Esophagus squamous epithelium (tissue), 4 donors: ENCODE measurements around a stretch of chr21.

GRCh38 chr21:41360318-41361253 is 1.2 kb upstream of the MX2 start:
- PRO-cap = bidirectional peak, plus-strand start at chr21:41360763, minus-strand start at chr21:41360672
- RAMPAGE, long total RNA, 4 experiments = no peak in any of the 4 experiments

GRCh38 chr21:41419828-41420996 is 5.8 kb upstream of the MX1 start:
- PRO-cap = bidirectional peak, plus-strand start at chr21:41420638, minus-strand start at chr21:41420413
- RAMPAGE, long total RNA, 4 experiments = start-site peak on the plus strand in 1 of 4 experiments, at chr21:41420282-41420326 at its widest, 13 reads per replicate

DNA sequence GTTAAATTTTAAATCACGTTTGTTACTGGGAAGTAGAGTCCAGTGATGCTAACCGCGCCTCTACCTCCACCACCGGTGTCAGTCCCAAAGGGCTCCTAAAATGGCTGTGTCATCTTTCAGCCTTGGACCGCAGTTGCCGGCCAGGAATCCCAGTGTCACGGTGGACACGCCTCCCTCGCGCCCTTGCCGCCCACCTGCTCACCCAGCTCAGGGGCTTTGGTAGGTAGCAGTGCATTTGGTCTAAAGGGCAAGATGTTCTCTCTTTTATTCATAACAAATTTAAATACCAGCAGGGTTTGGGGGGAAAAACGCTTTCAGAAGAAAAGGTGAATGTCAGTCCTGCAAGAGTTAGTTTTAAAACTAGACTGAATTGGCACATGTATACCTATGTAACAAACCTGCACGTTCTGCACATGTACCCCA is 1.1 kb downstream of the MX1 start:
- PRO-cap = no peak
- RAMPAGE, long total RNA, 4 experiments = no peak in any of the 4 experiments

DNA sequence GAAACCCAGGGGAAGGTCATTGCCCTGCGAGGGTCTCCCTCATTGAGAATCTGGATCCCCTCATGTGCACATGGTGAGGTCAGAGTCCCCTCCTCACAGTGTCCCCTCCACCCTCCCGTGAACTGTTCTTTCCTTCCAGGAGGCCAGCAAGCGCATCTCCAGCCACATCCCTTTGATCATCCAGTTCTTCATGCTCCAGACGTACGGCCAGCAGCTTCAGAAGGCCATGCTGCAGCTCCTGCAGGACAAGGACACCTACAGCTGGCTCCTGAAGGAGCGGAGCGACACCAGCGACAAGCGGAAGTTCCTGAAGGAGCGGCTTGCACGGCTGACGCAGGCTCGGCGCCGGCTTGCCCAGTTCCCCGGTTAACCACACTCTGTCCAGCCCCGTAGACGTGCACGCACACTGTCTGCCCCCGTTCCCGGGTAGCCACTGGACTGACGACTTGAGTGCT is 32.4 kb downstream of the MX1 start:
- PRO-cap = no peak
- RAMPAGE, long total RNA, 4 experiments = no peak in any of the 4 experiments

DNA sequence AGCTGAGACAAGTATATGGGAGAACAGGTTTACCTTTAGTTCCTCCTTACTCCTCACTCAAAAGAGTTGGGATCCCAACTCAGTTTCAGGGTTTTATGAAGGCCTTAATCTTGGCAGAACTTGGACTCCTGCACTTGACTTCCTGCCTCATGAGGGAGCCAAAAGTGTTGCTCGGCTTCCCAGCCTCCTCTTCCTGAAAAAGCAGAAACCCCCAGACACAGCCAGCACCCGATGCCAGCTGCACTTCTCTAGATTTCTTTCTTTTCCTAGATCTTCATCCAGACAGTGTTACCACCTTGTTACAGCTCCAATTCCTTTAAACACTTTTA is 70.8 kb upstream of the TMPRSS2 start:
- PRO-cap = no peak
- RAMPAGE, long total RNA, 4 experiments = no peak in any of the 4 experiments

- PRO-cap = unidirectional peak, minus-strand start at chr21:41648841
- RAMPAGE, long total RNA, 4 experiments = no peak in any of the 4 experiments
Observed at GRCh38 chr21:41648104-41649150, 118.4 kb downstream of the RIPK4 start.

DNA sequence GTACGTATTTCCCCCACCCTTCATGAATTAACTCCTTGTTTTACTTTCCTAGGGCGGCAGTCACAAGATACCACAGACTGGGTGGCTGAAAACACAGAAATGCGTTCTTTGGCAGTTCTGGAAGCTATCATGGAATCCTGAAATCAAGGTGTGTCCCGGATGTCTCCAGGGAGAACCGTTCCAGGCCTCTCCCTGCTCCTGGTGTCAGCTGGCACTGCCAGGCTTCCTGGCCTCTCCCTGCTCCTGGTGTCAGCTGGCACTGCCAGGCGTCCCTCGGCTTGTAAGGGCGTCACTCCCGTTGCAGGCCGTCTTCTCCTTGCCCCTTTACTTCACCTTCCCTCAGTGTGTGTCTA is 55.2 kb downstream of the RIPK4 start:
- PRO-cap = unidirectional peak, plus-strand start at position 259 of the sequence
- RAMPAGE, long total RNA, 4 experiments = no peak in any of the 4 experiments

DNA sequence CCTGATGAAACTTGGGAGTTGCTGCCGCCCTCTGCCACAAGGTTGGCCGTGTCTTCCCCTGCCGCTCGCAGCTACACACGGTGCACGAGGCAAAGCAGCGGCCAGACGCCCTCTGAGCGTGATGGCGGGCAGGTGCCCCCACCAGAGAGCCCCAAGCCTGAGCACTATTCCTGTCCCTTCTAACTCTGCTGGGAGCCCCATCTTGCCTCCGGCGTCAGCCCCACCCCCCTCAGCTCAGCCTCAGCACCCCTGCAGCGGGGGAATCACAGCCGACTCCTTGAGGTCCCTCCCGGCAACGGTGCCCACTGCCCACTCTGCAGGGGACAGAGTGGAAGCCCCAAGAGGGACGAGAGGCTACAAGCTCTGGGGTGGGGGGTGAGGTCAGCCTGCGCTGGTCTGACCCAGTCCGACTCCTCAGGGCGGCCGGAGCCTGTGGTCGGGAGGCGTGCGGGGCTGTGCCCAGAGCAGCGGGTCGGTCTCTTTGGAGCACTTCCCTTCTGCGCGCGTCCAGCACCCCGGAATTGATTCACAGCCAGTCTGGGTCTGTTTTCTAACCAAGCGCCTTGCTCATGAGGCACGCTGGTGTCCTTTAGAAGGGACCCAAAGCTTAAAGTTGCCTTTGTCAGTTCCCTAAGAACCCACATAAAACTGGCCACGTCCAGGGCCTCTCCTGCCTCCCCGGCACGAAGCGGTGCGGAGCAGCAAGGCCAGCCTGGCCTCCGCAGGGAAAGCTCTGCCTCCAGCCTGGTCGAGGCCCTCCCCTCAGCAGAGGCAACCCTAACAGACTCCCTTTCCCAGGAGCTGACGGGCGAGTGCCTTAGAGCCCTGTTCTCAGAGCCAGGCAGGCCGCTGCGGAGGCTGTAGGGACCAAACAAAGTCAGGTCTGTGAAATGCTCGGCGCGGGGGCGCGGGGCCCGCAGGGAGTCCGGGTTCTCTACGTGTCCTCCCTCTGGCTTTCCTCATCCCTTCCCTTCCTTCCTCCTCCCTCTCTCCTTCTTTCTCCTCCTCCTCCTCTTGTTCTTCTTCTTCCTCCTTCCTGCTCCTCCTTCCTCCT is 41.1 kb downstream of the RIPK4 start:
- PRO-cap = no peak
- RAMPAGE, long total RNA, 4 experiments = no peak in any of the 4 experiments

- PRO-cap = bidirectional peak, plus-strand start at chr21:41763803, minus-strand start at chr21:41763653
- RAMPAGE, long total RNA, 4 experiments = no peak in any of the 4 experiments
Observed at GRCh38 chr21:41763305-41764076, 3.4 kb downstream of the RIPK4 start.

DNA sequence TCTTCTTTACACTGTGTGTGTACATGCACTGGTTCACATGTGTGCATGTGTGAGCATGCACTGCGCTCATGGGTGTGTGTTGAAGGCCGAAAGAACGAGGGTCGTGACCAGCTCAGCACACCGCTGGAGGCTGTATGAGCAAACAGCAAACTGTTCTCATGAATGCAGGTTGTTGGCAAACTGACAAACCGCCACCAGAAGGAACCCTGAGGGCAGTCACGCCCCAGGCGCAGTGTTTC is 16.5 kb upstream of the RIPK4 start:
- PRO-cap = no peak
- RAMPAGE, long total RNA, 4 experiments = no peak in any of the 4 experiments

- PRO-cap = unidirectional peak, plus-strand start at chr21:41800348
- RAMPAGE, long total RNA, 4 experiments = no peak in any of the 4 experiments
Observed at GRCh38 chr21:41800087-41800737, 33.4 kb upstream of the RIPK4 start.

DNA sequence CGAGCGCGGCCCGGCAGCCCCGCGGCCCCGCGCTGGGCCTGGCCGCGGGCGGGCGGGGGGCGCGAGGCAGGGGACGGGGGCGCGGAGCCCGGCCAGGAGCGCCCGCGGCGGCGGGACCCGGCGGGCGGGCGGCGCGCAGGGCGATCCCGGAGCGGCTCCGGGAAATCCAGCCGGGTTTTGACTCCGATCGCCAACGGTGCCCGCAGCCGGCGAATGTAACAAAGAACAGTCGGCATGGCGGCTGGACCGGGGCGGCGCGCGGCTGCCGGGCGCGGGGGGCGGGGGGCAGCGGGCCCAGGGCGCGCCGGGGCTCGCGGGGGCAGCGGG is 302 bp downstream of the PRDM15 start:
- PRO-cap = bidirectional peak, plus-strand start at position 228 of the sequence, minus-strand start at position 179 of the sequence
- RAMPAGE, long total RNA, 4 experiments = no peak in any of the 4 experiments

- PRO-cap = no peak
- RAMPAGE, long total RNA, 4 experiments = no peak in any of the 4 experiments
Observed at GRCh38 chr21:41987717-41988521, 22.2 kb downstream of the ZBTB21 start.

DNA sequence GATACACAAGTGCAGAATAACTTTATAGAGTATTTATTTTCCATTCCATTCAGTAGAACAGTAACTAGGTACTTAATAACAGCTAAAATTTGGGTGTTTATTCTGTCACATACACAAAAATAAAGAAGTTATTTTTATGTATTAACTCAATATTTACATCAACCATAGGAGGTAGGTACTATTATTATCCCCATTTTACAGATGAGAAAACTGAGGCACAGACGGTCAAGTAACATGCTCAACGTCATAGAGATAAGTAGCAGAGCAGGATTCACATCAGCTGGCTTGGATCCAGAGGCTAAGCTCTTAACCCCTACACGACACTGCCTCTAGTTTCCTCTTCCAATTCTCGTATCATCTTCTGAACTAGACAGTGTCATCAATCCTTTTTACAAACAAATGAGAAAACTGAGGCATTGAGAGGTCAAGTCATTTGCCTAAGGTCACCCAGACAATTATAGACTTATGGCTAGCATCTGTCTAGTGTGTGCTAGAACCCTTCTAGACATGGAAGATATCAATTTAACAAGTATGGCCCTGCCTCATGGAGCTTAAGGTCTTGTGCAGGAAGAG is 9.2 kb downstream of the ZBTB21 start:
- PRO-cap = no peak
- RAMPAGE, long total RNA, 4 experiments = no peak in any of the 4 experiments

- PRO-cap = bidirectional peak, plus-strand start at chr21:42010487, minus-strand start at chr21:42010354; unidirectional peak, plus-strand start at chr21:42010796; bidirectional peak, plus-strand start at chr21:42011296, minus-strand start at chr21:42011002
- RAMPAGE, long total RNA, 4 experiments = no peak in any of the 4 experiments
Observed at GRCh38 chr21:42010454-42011661, 698 bp upstream of the ZBTB21 start.

GRCh38 chr21:42081188-42081624 is 10.1 kb downstream of the UMODL1 start:
- PRO-cap = no peak
- RAMPAGE, long total RNA, 4 experiments = no peak in any of the 4 experiments

GRCh38 chr21:42089117-42089827 is 18.2 kb downstream of the UMODL1 start:
- PRO-cap = no peak
- RAMPAGE, long total RNA, 4 experiments = no peak in any of the 4 experiments

GRCh38 chr21:42108268-42109224 is 37.4 kb downstream of the UMODL1 start:
- PRO-cap = no peak
- RAMPAGE, long total RNA, 4 experiments = no peak in any of the 4 experiments

GRCh38 chr21:42193080-42193464 is 25.9 kb upstream of the ABCG1 start:
- PRO-cap = no peak
- RAMPAGE, long total RNA, 4 experiments = no peak in any of the 4 experiments

DNA sequence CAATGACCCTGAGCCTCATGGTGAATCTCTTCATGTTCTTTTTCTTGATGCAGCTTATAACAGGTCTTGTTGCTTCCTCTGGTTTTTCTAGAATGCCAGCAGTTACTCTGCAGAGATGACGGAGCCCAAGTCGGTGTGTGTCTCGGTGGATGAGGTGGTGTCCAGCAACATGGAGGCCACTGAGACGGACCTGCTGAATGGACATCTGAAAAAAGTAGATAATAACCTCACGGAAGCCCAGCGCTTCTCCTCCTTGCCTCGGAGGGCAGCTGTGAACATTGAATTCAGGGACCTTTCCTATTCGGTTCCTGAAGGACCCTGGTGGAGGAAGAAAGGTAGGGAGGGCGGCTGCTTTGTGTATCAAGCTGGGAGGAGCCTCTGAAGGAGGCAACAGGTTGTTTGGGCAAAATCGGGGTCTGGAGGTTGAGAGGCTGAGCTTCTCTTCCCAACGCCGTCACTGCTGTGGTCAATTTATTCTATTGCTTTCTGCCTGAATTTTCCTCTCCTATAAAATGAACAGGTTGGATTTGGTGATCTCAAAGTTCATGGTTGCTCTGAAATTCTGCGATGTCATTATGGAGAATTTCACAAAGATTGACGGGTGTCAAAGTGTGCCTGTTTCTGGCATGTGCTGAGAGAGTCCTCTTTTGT is 6.8 kb downstream of the ABCG1 start:
- PRO-cap = no peak
- RAMPAGE, long total RNA, 4 experiments = no peak in any of the 4 experiments